Trachea (tissue), 1 donor: ENCODE data around the genes TLNRD1 and AP3B2.

- PRO-cap = bidirectional peak, plus-strand start at chr15:81000923, minus-strand start at chr15:81000817; bidirectional peak, plus-strand start at chr15:81001164, minus-strand start at chr15:81001125
Measured at GRCh38 chr15:81000726-81001256, at the start of gene TLNRD1. Gene TLNRD1, plus strand, starts transcription at chr15:81000923.

- PRO-cap = no peak
Measured at GRCh38 chr15:81023089-81024162, 22.7 kb downstream of the TLNRD1 start.

GRCh38 chr15:81183530-81183857 lies 13.2 kb upstream of the IL16 start:
- PRO-cap = no peak

GRCh38 chr15:81261288-81261751 lies 62.6 kb downstream of the STARD5 start:
- PRO-cap = no peak

DNA sequence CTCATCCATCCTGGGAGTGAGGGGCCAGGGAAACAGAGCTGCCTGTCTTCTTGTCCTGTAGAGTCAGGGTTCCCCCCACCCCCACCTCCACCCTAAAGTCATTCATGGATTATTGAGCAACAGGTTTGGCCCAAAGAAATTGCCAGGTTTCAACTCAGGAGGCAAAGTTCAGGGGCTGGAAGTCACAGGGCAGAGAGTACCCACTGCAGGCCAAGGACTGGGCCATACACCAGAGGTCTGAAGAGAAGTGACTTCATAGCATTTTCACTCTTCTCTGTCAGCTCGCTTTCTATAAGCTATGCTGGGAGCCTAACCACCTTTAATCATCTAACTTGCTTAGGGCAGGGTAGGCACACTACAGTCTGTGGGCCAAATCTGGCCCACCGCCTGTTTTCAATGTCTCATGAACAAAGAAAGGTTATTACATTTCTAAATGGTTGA lies 50.1 kb downstream of the STARD5 start:
- PRO-cap = no peak

GRCh38 chr15:81275919-81276214 lies 48.1 kb downstream of the STARD5 start:
- PRO-cap = no peak

DNA sequence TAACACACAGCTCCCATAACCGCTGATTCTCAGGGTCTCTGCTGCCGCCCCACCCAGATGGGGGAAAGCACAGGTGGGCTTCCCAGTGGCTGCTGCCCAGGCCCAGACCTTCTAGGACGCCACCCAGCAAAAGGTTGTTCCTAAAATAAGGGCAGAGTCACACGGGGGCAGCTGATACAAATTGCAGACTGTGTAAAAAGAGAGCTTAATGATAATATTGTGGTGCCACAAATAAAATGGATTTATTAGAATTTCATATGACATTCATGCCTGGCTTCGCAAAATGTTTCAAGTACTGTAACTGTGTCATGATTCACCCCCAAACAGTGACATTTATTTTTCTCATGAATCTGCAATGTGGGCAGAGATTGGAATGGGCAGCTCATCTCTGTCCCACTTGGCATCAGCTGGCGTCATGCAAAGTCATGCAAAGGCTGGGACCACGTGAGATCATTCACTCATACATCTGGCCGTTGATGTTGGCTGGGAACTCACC lies 15.1 kb downstream of the STARD5 start:
- PRO-cap = no peak

DNA sequence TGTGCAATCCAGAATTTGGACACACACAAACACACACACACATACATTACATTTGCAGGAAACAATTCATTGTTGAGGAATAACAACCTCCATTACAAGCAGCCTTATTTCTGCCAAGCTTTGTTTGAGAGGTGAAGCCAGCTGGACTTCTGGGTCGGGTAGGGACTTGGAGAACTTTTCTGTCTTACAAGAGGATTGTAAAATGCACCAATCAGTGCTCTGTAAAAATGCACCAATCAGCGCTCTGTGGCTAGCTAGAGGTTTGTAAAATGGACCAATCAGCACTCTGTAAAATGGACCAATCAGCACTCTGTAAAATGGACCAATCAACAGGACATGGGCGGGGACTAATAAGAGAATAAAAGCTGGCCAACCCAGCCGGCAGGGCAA lies 81.1 kb downstream of the MEX3B start:
- PRO-cap = no peak

GRCh38 chr15:82296639-82296868 lies 33.9 kb downstream of the SAXO2 start:
- PRO-cap = no peak

- PRO-cap = no peak
Measured at GRCh38 chr15:82538705-82539484, 1.4 kb downstream of the RPS17 start.

GRCh38 chr15:82709796-82710618 lies at the start of gene AP3B2:
Gene AP3B2, minus strand, starts transcription at chr15:82709875.
- PRO-cap = unidirectional peak, minus-strand start at chr15:82709872

- PRO-cap = unidirectional peak, minus-strand start at chr15:82810386; unidirectional peak, minus-strand start at chr15:82810605
Measured at GRCh38 chr15:82809763-82810765, 636 bp downstream of the WHAMM start.

GRCh38 chr15:82811964-82812421 lies 2.6 kb downstream of the WHAMM start:
- PRO-cap = no peak

GRCh38 chr15:82828731-82829866 lies 19.7 kb downstream of the WHAMM start:
- PRO-cap = no peak

GRCh38 chr15:82914398-82914814 lies 38.1 kb downstream of the HOMER2 start:
- PRO-cap = no peak

- PRO-cap = no peak
Measured at GRCh38 chr15:82950596-82951804, 1.5 kb downstream of the HOMER2 start.

GRCh38 chr15:83062528-83063033 lies 4.5 kb downstream of the BTBD1 start:
- PRO-cap = no peak

DNA sequence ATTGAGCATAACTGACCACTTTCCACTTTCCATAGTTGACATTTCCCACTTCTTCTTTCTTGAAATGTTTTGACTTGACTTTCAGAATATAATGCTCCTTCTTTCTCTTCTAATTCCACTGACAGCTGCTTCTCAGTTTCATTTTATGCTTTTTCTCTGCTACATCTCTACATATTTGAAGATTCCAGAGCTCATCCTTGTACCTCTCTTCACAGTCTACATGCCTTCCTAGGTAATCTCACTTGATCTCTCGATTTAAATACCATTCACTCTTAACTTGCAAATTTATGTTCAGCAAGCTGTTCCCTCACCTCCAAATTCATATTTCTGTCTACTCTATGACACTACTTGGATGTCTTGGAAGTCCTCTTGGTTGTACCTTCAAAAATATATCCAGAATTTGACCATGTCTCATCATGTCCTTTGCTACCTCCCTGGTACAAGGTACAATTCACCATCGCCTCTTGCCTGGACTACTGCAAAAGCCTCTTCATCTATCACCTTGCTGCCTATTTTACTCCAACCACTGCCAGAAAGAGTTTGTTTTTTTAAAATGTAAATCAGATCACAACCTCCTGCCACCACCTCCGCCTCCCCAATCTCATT lies 3.9 kb downstream of the BTBD1 start:
- PRO-cap = no peak

GRCh38 chr15:83108186-83109096 lies 996 bp downstream of the TM6SF1 start:
- PRO-cap = no peak

DNA sequence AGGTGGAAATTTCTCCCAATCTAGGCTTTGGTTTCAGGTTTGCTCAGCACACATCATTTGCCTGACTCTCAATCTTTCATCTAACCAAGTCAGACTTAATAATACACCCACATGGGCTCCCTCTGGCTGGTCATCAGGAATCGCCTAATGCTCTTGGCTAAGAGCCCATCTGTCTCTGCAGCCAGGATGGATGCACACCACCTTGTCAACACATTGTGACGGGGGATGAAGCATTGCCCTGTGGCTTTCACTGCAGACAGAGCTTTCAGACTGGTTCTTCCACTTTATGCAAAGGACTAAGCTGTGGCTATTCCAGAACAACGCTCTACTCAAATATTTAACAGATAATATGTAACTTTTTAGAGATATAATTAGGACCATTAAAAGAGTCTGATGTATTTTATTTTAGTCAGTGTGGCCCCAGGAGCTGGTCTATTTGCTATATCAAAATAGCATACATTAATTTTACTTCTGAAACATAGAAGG lies 3.1 kb upstream of the HDGFL3 start:
- PRO-cap = no peak